Umbilical cord (tissue), 2 donors: Measurements from ENCODE around the genes THSD1, SUGT1, CNMD and PRR20E.

GRCh38 chr13:51369066-51369418, 29.6 kb downstream of the SERPINE3 start:
- RAMPAGE, long total RNA = no peak

DNA sequence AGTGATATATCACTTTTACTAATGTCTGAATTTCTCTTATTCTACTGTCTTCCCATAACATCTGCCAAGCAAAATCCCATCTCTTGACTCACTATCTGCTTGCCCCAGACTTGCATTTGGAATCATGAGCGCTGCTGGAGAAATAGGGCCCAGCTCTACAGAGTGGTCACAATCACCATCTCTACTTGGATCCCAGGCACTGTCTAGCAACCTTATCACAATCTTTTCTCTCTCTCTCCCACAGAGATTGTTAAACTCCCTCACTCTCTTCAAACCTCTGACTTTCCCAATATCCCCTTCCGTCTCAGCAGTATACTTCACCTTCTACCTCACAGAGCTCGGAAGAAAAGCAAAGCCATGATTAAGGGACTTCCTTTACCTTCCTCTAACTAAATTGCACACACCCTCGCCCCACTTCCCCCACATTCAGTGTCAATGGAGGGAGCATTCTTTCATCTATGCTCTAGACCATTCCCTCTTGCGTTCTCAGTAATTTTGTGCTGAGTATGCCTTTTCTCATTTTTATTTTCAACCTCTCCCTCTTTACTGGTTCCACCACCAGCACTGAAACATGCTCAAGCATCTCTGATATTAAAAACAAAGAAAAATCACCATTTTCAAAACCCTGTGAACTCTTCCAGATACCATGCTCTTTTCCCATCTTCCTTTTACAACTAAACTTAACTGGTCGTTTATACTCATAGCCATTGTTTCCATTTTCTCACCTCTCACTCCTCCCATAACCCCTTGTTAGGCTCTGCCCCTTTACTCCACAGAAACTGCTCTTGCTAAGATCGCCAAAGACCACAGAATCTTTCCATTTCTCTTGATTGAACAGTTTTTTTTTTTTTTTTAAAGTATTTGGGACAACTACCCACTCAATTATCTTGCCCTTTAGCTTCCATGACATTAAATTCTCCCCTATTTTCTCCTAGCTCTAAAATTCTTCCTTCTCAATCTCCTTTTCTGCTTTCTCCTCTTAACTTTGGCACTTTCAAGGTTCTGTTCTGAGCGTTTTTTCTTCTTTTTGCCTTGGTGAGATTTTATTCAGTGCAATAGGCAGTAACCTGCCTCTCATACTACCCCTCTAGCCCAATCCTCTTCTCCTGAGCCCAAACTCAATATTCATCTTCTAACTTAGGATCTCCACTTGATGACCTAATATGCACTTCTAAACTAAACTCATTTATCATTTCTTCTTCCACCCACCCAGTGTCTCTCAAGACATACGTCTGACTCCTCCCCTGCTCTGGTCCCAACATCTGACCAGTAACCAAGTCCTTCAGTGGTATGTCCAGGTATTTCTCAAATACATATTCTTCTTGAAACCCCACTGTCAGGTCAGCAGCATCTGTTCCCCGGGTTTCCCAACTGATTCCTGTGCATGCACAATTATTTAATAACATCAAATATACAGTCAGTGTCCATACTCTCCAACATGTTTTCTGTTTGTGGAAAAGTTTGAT, 32.5 kb downstream of the SERPINE3 start:
- RAMPAGE, long total RNA = no peak

- RAMPAGE, long total RNA = no peak
Measured at GRCh38 chr13:51419534-51420188, 33.2 kb downstream of the INTS6 start.

- RAMPAGE, long total RNA = no peak
Measured at GRCh38 chr13:51438258-51439081, 14.4 kb downstream of the INTS6 start.

GRCh38 chr13:51446954-51447544, 5.8 kb downstream of the INTS6 start:
- RAMPAGE, long total RNA = no peak

DNA sequence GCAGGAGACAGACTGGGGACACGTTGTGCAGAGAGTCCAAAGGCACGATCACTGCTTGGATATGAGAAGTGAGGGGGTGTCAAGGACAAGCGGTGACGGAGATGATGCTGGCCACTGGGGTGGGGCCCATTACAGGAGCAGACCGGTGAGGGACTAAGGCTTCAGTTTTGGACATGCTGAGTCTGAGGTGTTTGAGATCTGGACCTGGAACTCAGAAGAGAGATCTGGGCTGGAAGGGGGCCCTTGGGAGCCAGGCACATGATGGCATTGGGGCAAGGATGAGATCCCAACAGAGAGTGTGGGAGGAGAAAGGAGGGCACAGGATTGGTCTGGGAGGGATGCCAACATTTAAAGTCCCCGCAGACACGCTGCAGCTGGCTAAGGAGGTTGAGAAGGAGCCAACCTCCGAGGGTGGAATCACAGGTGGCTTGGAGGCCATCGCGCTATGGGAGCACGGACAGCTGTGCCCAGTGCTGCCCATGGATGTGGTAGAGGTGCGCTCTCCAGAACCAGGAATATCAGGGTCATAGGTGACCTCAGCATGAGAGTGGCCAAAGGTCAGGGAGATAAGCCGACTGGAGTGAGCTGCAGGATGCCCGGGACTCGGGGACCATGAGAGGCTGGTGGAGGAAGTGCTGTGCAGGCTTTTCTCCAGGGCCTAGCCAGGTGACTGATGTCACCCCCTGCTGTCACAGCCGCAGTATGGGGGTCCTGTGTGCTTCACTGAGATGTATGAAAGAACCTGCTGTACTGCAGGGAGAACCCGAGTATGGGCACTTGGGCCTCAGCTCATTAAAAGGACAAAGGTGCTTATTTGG, 21.8 kb downstream of the DHRS12 start:
- RAMPAGE, long total RNA = no peak

- RAMPAGE, long total RNA = no peak
Measured at GRCh38 chr13:51793693-51794538, 10.0 kb downstream of the DHRS12 start.

- RAMPAGE, long total RNA = no peak
Measured at GRCh38 chr13:51802725-51803286, 1.2 kb downstream of the DHRS12 start.

DNA sequence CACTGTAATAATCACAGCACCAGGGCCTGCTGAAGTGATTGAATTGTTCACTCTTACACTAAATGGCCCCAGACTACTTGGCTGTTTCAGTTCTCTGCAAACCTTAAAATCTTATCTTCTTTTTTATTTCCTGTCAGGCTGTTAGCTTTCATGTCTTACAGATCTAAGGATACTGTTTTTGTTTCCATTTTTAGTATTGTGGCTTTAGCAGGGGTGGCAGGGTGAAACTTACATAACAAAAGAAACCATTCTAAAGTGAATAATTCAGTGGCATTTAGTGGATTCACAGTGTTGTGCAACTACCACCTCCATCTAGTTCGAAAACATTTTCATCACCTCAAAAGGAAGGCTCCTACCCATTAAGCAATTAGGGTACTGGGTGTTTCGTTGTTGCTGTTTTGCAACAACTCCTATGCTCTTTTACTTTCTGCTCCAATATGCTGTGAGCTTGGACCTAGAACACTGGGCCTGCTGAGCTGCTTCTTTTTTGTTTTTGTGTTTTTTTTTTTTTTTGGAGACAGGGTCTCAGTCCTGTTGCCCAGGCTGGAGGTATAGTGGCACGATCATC, 19.8 kb downstream of the TMEM272 start:
- RAMPAGE, long total RNA = no peak

DNA sequence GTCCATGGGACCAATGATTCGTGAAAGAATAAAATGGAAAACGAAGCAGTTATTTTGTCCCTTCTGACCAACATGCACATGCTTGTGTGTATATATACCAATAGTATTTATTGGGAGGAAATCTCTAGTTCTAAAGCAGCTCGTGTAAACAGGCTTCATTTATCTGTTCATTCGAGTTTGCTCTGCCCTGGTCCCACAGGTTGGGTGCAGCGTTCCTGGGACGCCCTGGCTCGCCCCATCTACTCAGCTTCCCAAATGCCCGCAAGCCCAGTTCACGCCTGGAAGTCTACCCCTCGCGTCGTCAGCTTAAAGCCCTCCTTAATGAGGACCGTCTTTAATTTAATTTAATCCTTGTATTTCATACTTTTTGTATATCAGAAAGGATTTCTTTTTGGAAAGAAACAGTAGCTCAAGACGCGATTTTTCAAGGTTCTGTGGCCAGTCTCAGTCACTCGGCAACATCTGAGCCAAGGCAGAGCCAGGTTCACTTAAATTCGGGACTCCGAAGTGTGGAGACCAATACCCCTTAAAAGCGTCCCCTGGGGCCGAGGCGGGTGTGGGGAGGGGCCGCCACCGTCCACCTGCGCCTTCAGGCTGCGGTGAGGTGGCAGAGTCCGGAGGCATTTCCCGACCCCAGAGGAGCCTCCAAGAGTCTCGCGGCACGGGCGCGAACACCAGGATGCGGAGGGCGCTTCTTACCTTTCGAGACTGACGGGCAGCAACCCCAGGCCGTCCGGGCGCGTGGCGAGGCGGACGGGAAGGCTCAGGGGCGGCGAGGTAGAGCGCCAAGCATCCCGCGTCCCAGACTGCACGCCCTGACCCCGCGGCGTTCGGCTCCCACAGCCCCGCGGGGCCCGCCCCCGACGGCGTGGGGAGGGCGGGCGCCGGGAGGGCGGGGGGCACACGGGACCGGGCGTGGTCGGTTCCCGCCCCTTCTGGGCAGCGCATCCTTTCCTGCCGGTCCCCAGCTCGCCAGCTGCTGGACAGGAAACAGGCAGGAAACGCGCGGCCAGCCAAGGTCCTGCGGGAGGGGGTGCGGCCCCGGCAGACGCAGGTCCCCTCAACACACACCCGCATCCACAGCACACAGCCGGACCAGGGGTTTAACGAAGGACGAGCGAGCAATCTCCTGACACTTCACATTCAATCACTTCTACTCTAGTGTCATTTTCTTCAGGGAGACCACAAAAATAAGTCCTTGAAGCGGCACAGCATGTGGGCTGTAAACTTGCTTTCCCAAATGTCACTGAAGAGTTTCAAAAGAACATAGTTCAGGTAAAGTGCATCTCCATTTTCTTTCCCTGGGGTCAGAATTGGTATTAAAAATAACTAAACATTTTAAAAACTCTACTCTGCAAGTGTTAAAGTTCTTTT, at the start of gene THSD1:
TSS of gene THSD1 (minus strand) at position 841 of the 1,374 bp plus-strand sequence.
- RAMPAGE, long total RNA = start-site peak on the minus strand centred at position 829 of the sequence, 42 bp wide, 22 and 7 reads in 2 replicates

- RAMPAGE, long total RNA = no peak
Measured at GRCh38 chr13:52428199-52428968, 22.1 kb downstream of the VPS36 start.

- RAMPAGE, long total RNA = no peak
Measured at GRCh38 chr13:52454389-52454865, 851 bp upstream of the CKAP2 start.

GRCh38 chr13:52652514-52653389, at the start of gene SUGT1:
Gene SUGT1, plus strand, starts transcription at chr13:52652836.
- RAMPAGE, long total RNA = no peak

DNA sequence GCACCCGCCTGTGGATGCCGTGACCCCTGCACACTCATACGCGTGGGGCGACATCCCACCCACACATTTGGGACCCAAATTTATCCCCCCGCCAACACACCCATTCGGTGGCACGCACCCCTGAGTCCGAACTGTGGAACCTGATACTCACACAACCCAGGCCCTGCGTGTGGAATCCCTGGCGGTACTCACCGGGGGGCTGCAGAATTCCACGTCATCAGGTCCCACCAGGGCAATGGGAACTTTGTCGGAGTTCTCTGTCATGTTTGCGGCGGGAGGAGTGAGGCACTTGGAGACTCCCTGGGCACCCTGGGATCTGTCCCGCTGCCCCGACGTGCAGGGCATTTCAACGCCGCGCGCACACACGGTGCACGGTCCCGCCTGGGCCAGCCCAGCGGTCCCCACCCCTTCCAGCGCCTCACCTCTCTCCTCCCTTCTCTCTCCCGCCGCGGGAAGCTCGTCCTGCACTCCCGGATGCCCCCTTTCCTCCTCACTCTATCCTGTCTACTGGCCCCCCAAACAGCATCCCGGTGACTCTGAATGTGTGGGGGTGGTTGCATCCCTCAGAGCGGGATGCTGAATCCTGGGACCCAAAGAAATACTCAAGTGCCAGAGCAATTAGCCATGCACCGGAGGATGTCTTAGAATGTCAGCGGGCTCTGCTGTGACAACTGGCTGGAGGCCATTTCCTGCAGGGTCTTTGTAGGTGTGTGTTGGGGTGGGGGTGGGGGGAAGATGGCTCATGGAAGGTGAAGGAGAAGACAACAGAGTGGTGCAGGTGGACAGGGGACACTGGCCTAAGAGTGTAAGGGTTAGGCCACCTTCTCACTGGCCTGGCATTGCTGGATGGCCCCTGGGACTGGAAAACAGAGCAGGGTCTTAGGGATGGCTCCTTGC, at the start of gene CNMD:
TSS of gene CNMD (minus strand) at position 383 of the 897 bp plus-strand sequence.
- RAMPAGE, long total RNA = no peak

- RAMPAGE, long total RNA = no peak
Measured at GRCh38 chr13:53041654-53042395, 13.2 kb downstream of the OLFM4 start.

- RAMPAGE, long total RNA = no peak
Measured at GRCh38 chr13:53042837-53043257, 14.2 kb downstream of the OLFM4 start.

GRCh38 chr13:55039462-55039968, 2010.9 kb downstream of the OLFM4 start:
- RAMPAGE, long total RNA = no peak

GRCh38 chr13:57046205-57046755, 94.4 kb upstream of the PRR20A start:
- RAMPAGE, long total RNA = no peak

DNA sequence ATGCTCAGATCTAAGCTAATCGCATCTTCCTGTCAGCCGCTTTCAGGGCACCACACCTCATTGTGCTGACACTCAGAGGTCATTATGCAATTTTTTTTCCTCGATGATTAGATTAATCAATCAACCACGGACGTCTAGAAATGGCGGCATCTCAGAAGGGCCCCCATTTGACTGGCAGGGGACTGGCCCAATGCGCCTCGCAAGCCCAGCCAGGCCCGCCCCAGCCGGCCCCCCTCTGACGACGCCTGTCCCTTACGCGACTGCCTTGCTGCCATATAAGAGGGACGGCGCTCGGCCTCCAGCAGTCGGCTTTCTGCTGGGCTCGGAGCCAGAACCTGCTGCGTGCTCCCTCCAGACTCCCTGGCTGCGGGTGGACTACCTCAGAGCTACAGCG, at the start of gene PRR20E:
TSS of gene PRR20E (plus strand) at position 274 of the 394 bp plus-strand sequence.
- RAMPAGE, long total RNA = no peak

DNA sequence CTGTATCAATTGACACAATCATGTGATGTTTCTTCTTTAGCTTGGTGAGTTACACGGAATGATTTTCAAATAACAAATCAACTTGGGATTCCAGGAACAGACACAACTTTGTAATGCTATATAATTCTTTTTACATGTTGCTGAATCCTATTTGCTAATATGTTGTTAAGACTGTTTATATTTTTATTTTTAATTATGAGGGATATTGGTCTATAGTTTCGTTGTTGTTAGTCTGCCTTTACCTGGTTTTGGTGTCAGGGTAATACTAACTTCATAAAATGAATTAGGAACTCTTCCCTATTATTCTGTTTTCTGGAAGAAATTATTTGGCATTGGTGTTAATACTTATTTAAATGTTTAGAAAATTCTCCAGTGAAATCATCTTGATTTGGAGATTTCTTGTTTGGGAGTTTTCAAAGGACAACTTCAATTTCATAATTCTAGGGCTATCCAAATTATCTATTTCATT, 1069.8 kb downstream of the PCDH17 start:
- RAMPAGE, long total RNA = no peak